ENCODE results near the gene PAK5.

GRCh38 chr20:4814604-4815428, 8.6 kb downstream of the RASSF2 start:
- PRO-cap, 3 experiments: peak in 3 of 3 experiments; most common minus-strand start chr20:4814860 (in 2)

DNA sequence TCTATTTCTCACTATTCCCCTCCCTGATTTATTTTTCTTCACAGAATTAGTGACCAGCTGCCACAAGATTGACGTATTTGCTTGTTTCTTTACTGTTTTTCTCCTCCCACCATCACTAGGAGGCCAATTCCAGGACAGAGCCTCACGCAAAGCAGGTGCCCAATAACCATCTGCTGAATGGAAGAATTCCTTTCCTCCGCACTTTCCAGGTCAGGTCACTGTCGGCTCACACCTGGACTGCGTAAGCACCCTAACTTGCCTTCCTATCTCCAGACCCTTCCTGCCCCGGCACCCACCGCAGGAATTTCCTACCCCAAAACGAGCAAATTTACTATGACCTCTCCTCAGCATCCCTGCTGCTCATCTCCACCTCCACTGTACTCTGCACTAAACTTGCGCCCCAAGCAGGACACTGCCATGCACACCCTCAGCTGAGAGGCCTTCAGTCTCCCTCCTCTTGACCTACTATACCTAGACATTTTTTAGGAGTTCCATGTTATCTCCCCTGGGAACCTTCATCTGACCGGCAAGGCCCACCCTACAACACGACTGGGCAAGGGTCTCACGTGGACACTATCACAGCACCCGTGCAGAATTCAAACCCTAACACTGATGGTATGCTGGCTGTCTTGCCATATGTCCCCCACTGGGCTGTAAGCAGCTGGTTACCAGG, 75.8 kb downstream of the SLC23A2 start:
- PRO-cap, 3 experiments: no peak in any of the 3 experiments

DNA sequence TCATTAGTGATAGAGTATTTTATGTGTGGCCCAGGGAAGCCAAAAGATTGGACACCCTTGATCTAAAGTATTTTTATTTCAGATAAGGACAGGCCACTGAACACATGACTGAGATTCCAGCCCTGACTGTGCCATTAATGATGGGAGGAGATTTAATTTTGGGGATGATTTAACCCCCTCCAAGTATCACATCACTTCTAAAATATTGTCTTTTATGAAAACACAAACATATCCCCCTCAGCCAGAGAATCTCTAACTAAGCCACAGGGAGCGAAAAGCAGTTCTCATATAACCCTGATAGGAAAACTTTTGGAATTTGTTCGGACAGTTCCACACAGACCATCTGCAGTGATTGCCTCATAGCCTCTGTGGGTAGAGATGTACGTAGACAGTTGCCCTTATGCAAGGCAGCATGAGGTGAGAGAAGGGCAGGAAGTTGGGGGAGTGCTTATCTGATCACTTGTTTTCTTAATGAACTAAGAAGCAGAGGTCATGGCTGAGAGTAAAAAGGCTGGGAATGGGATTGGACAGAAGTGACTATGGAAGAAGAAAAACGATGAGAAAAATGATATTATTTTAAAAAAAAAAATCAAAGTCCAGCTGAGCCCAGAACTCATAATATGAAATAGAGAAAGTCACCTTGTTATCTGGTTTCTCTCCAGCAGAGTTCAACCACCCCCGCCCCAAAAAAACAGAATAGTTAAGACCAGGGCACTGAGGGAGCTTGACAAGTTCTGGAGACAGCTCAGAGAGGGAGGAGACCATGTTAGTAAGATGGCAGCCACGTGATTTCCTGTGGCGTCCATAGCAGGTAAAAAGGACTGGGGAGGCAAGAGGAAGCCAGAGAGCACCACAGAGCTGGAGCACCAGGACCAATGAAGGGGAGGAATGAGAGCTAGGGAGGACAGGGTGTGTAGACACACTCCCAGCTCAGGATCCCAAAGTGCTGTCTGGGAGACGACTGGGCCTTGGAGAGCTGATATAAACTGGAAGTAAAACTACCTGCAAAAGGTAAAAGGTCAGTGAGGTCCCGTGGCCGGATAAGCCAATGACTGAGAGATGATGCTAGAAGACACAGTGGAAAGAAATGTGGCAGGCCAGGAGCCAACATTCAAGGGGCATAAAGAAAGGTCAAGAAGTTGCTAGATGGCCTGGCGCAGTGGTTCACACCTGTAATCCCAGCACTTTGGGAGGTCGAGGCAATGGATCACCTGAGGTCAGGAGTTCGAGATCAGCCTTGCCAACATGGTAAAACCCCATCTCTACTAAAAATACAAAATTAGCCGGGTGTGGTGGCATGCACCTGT, 39.3 kb downstream of the SLC23A2 start:
- PRO-cap, 3 experiments: no peak in any of the 3 experiments

- PRO-cap, 3 experiments: no peak in any of the 3 experiments
Observed at GRCh38 chr20:4973161-4974229, 27.8 kb downstream of the SLC23A2 start.

DNA sequence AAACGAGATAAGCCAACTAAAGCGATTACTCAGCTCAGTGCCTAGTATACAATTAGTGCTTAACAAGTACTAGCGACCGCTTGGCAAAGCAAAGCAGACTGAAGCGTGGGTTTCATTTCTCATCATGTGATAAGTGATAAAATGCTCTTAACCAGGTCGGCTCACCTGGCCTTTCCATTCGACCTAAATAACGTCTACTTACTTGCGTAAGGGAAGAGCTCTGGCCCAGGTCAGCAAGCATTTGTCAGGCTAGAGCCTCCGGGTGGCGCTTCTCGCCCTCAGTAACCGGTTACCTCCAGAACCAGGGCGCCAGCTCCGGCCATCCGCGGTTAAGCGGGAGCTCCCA, 537 bp upstream of the CDS2 start:
- PRO-cap, 3 experiments: peak in 3 of 3 experiments; most common minus-strand start position 243 of the sequence (in 2)

GRCh38 chr20:5127411-5128191, 793 bp downstream of the CDS2 start:
- PRO-cap, 3 experiments: peak in 1 of 3 experiments; most common minus-strand start chr20:5127693 (in 1)

GRCh38 chr20:5539749-5540465, 70.9 kb downstream of the GPCPD1 start:
- PRO-cap, 3 experiments: no peak in any of the 3 experiments

DNA sequence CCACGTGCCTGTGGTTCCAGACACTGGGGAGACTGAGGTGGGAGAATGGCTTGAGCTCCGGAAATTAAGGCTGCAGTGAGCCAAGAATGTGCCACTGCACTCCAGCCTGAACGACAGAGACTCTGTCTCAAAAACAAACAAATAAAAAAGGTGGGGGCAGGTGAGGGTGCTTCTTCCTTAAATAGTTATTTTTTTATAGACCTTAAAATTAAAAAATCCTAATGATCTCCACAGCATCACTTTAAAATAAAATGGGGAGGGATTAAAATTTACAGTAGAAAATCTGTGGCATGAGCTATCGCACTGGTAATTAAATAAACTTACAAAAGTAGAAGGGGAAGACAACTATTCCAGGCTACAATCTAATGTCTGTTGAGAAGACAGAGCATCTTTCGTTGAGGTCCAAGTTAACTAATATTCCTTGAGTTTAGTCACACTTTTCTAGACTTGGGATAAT, 36.2 kb downstream of the GPCPD1 start:
- PRO-cap, 3 experiments: no peak in any of the 3 experiments

DNA sequence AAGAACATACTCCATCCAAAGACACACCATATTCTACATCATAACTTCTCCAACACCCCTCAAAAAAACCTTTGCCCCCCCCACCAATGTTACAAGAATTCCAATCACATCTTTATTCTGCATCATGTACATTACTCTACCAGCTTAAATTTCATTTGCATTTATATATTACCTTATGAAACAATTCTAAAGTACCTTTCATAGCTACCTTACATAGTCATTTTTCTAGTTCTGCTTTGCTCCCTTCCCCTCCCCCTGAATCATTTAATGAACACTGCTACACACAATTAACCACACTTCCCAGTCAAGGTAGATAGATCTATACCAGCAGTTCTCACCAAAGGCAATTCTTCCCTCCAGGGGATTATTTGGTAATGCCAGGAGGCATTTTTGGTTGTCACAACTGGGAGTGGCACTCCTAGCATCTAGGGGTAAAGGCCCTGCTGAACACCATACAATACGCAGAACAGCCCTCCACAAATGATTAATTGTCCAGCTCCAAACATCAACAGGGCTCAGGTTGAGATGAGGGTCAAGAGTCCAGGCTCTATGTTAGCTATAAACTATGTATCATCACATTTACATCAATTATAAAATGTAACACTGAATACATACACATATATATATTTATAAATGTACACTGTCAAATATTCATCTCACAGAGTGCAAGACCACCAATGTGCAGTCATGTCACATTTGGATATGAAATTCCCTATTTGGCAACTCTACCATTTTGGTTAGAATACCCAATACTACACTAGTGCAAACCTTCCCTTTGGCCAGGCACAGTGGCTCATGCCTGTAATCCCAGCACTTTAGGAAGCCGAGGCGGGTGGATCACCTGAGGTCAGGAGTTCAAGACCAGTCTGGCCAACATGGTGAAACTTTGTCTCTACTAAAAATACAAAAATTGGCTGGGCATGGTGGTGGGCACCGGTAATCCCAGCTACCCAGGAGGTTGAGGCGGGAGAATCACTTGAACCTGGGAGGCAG, 4.3 kb downstream of the GPCPD1 start:
- PRO-cap, 3 experiments: no peak in any of the 3 experiments

DNA sequence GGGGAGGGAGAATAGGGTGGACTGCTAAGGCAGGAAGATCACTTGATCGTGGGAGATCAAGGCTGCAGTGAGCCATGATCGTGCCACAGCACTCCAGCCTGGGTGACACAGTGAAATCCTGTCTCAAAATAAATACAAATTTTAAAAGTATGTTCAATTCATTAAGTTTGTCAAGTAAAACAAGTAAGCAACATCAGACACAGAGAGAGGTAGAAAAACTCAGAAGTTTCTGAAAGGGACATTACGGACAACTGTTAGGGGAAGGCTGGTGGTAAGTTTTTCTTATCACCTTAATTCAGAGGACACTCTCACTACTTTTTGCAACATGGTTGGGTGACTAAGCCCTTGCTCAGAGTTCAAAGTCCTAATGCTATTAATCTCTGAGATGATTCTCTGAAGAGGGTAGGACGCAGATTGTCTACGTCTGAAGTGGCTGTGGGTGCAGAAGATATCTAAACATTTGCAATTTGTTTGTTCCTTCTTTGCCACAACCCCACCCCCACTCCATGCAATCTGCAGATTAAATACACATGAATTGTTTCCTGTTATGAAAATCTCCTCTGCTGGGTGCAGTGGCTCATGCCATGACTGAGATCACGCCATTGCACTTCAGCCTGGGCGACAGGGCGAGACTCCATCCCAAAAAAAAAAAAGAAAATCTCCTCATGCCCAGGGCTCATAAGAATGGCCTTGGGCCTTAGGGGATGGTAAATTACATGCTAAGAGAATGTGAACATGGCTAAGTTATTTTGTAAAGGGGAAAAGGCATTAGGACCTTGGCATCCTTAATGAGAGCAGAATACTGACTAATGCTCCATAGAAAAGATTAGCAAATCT, 12.9 kb upstream of the SHLD1 start:
- PRO-cap, 3 experiments: no peak in any of the 3 experiments

GRCh38 chr20:5835732-5836055, 75.6 kb upstream of the CHGB start:
- PRO-cap, 3 experiments: no peak in any of the 3 experiments

DNA sequence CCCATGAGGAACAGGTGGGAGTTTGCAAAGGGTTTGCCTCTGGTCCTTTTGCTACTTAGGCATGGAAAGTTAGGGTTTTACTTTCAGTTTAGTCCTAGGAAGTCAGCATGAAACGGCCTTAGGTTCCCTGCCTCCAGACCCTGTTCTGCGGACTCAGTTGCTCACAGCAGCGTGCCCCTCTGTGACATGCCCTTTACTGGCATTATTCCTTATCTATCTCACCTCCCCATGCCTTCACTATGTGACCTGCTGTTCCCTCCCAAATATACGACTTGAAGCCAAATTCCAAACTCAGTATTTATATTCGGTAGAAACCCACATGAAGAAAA, 206.2 kb upstream of the BMP2 start:
- PRO-cap, 3 experiments: no peak in any of the 3 experiments

DNA sequence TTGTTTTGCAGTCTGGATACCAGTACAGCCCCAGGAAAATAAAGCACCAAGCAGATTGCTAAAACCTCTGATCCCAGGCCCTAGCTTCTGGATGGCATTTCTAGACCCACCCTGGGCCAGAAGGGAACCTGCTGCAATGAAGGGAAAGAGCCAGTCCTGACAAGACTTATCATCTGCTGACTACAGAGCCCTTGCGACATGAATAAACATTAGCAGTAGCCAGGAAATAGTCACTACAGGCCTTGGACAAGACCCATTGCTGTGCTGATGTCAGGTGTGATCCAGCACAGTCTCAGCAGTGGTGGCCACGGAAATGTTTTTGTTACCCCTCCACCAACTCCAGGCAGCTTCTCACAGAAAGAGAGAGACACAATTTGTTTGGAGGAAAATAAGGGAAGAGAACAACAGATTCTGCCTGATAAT, 399.3 kb downstream of the HAO1 start:
- PRO-cap, 3 experiments: no peak in any of the 3 experiments

GRCh38 chr20:8192195-8192650, 60.2 kb downstream of the PLCB1 start:
- PRO-cap, 3 experiments: no peak in any of the 3 experiments

DNA sequence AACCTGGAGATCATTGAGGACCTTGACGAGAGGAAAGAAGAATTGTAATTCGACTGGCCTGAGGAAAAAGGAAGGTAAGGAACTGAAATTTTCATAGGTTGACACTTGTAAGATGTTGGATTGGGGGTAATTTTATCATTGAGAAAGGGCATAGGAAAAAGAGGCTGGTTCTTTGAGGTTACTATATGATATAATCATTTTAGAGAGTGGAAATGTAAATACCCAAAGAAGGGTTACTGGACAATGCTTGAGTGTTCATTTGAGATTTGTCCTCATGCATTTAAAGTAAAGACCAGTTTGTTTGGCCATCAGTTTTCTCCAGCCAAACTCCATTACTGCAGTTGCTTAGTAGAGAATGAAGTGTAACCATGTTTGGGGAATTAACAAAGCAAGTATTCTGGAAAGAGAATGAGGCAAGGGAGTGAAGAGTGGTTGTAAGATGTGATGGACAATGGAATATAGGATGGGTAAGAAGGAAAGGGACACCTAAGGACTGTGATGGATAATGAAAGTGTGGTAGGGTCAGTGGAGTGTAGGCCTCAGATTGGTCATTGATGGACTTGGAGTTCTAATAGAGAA, 165.8 kb downstream of the PLCB4 start:
- PRO-cap, 3 experiments: no peak in any of the 3 experiments

DNA sequence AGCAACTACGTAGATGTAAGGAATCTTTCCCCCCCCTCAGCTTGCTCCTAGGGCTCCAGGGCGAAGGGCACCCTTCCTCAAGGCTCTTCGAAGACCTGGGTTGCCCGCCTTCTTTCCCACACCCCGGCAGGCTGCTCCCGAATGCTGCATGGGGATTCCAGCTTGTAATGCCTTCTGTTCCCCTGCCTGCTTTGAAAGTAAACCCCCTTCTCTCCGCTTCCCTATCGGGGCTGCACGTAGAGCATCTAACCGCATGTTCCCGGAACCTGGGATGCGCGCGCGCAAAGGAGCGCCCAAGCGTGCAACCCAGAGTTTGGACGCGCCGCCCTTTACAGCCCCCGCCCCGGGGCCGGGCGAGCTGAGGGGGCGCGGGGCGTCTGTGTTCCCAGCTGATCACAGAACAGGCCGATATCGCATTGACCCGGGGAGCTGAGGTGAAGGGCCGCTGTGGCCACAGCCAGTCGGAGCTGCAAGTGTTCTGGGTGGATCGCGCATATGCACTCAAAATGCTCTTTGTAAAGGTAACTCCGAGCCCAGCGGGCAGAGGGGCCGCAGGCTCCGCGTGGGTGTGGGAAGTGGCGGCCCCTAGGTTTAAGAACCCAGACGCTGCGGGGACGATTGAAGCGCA, 1.3 kb downstream of the LAMP5 start:
- PRO-cap, 3 experiments: no peak in any of the 3 experiments

DNA sequence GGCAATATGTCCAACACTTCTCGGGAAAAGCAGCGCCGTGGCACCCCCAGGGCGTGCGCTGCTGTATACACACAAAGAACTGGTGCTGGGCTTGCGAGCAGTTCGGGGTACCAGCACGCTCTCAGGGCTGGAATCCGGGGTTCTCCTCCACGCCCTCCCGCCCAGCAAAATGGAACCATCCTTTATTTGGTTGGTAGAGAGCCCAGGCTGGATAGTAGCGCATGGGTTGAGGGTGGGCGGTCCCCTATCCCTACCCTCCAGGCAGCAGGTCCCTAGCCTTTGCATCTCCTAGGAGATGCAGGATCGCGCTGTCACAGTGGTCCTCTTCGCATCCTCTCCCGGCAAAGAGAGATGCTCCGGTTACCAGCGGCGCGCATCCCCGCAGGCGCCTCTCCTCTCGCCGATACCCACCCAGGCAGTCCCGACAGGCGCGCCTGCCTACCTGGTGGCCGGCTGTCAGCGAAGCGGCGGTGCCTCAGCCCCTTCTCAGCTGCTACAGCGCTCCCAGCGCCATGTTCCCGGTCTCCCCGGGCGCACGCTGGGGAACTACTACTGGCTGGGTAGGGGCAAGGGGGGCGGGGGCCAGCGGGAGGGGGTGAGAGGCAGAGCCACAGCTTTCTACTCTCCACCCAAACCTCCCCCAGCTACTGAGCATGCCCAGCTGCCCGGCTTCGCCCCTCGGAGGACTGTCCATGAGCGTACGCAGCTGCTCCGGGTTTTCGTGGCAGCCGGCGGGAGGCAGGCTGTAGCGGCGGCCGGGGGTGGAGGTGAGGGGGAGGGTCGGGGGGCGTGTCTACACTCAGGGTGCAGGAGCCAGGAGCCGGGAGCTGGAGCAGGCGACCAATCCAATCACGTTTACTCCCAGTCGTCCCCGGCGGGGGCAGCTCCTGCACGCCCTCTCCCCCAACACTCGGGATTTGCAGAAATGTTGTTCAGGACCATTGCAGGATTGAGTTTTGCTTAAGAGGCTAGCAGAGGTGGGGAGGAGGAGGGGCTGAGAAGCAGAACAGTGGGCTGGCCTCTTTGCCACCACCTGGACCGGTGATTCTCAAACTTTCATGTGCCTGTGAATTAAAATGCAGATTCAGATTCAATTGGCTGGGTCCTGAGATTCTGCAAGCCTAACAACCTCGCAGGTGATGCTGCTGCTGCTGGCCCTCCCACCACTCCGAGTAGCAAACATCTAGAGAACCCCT, at the start of gene PAK5:
Gene PAK5, minus strand, starts transcription at position 757 of the 1,196 bp plus-strand sequence.
- PRO-cap, 3 experiments: no peak in any of the 3 experiments

DNA sequence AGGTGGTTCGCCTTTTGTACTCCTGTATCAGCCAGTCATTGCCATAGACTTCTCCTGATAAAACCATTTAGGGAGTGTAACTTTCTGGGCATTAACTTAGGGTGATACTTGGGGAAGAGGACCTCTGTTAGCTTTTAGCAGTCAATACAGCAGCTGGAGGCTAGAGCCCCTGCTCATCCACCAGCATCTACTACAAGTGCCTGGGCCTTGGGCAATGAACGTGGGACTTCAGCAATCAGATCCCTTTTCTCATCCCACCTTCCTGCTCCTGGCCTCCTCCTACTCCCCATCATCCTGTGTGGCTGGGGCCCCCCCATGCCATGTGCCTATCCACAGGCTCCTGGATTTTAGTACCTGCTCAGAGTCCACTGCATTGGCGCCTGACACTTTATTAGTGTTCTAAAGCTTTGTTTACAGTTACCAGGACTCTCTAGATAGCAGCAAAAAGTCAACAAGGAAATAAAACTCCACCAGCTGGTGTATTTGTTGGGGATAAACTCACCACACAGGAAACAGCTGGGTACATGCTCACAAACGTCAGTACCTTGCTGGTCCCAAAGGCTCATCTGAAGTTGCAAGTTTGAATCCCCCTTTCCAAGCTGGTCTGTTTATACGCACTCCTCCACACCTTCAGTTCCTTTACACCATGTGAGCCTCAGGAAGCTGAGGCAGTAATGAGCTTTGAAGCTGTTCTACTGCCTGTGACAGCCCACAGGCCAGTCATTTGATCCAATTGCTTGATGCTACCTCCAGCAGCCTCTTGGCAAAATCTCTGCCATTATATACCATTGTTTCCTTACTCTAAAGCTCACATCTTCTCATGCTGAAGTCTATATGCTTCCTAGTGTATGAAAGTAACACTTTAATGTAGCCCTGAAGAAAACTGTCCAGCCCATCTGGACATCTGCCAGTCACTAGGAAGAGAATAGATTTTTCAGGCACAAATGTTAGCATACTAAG, 76.4 kb downstream of the ANKEF1 start:
- PRO-cap, 3 experiments: no peak in any of the 3 experiments

- PRO-cap, 3 experiments: peak in 1 of 3 experiments; most common plus-strand start chr20:10216698 (in 1); most common minus-strand start chr20:10216588 (in 1)
Observed at GRCh38 chr20:10216312-10216766, 2.3 kb upstream of the SNAP25 start.

- PRO-cap, 3 experiments: no peak in any of the 3 experiments
Observed at GRCh38 chr20:10368688-10369072, 65.3 kb downstream of the MKKS start.

Measured in Metastatic Breast Carcinoma in the Ovary (tissue), 3 donors.